Epithelial cell of proximal tubule (primary cell): ENCODE results near the genes ZFP90 and SNTB2.

DNA sequence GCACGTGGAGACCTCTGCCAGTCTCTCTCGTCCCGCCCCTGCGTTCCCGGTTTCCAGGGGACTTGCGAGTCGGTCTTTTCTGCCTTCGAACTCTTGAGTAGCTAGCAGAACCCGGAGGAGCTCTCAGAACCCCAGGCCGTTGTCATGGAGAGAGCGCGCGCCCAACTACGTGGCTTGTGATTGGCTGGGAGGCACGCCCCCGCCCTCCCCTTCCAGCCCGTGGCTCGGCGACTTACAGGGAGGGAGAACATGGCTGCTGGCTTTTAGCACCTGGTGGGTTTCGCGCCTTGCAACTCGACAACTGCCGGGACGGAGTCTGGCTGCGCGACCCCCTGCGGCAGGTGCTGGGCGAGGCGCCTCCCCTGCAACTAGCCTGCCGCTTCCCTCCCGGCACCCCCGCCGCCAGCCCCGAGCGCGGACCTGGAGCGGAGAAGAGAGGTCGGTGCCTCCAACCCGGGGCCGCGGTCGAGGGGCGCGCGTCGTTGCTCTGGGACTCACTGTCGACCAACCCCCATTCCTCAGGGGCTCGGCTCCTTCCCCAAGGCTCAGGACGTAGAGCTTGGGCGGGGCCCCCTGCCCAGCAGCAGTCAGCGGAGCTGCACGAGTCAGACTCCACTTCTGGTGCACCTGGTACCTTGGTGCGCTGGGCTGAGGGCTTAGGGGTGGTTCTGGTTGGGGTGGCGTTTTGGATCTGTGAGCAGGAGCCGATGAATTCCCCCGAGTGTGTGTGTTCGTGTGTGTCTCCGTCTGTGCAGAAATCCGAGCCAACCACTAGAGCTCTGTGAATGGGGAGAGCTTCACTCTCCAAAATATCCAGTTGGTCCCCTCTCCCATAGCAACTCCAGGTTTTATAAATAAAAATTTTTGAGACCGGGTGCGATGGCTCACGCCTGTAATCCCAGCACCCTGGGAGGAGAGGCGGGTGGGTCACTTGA lies 8.9 kb upstream of the ZFP90 start:
- RAMPAGE, long total RNA: no peak
- RRBS: 1% methylated on average over 24 of the region's 63 CpGs

GRCh38 chr16:68538739-68539370 lies at the start of gene ZFP90:
TSS of gene ZFP90 (plus strand) at chr16:68539291.
- RAMPAGE, long total RNA: no peak
- RRBS: 2% methylated on average over 11 of the region's 47 CpGs

- RAMPAGE, long total RNA: no peak
- RRBS: no CpG with 5 or more reads among the region's 4 CpGs
These were observed 4.6 kb downstream of the ZFP90 start for GRCh38 chr16:68543739-68543978.

- RAMPAGE, long total RNA: no peak
- RRBS: no CpG with 5 or more reads among the region's 7 CpGs
These were observed 24.7 kb downstream of the ZFP90 start for GRCh38 chr16:68563578-68564316.

DNA sequence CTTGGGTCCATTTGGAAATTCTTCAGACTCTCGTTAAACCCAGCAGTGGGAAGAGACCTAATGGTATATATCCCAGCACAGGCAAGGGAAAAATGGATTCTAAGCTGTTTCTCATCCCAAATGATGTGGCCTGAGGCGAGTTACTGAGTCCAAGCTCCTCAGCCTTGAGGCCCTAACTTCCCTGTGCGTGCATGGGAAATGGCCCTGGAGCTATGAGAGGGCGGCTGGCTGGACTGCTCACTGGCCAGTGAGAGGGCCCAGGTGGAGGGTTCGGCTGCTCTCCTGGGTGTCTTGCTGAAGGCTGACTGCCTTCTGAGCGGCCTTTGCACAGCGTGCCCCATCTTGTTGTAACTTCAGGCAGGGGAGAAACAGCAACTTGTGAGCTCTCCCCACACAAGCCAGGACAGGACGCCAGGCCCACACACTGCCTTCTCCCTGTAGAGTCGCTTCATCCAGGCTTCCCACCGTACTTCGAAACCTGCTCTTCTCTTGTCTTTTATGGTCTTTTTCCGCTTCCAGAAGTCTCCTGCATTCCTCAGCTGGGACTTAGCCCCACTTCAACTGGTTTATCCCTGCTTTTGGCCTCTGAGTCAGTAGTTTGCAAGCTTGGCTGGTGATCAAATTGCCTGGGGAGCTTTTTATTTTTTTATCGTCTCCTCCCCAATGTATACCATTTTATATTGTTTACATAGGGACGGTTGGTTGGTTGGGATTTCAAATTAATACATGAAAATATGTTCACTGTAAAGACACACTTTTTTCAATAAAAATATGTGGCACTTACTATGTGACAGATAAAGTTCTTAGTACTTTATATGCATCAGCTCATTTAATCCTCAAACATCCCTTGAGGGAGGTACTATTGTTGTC lies 13.4 kb downstream of the CDH3 start:
- RAMPAGE, long total RNA: no peak
- RRBS: no CpG with 5 or more reads among the region's 14 CpGs

- RAMPAGE, long total RNA: no peak
- RRBS: 3% methylated on average over 3 of the region's 17 CpGs
These were observed 29.7 kb upstream of the CDH1 start for GRCh38 chr16:68707340-68707886.

DNA sequence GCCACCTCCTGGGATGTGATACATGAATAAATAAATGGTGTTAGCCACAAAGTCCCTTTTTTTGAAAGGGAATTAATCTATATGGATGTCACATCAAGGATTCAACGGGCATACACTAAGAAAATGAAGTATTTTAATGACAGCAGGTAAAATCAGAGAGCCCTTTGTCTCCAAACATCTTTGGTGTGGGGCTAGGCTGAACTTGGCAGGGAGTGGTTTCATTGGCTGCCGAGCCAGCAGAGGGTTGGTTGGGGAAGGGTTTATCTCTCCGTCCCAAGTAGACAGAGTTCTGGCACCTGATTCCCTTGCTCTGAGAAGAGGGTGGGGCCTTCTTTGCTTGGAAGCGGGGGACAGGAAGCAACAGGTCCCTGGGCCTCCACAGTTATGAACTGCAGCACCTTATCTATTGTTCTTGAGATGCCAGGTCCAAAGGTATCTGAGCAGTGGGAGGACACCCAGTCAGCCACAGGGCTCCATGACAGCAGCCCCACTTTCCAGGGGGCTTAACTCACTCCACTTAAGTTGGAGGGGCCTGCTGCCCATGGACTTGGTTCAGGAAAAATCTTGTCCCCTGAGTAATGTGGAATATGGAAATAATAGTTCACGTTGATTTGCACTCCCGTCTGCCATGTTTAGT lies 12.3 kb upstream of the CDH1 start:
- RAMPAGE, long total RNA: no peak
- RRBS: no CpG with 5 or more reads among the region's 6 CpGs

- RAMPAGE, long total RNA: no peak
- RRBS: no CpG with 5 or more reads among the region's 8 CpGs
These were observed 8.4 kb downstream of the CDH1 start for GRCh38 chr16:68745413-68745979.

DNA sequence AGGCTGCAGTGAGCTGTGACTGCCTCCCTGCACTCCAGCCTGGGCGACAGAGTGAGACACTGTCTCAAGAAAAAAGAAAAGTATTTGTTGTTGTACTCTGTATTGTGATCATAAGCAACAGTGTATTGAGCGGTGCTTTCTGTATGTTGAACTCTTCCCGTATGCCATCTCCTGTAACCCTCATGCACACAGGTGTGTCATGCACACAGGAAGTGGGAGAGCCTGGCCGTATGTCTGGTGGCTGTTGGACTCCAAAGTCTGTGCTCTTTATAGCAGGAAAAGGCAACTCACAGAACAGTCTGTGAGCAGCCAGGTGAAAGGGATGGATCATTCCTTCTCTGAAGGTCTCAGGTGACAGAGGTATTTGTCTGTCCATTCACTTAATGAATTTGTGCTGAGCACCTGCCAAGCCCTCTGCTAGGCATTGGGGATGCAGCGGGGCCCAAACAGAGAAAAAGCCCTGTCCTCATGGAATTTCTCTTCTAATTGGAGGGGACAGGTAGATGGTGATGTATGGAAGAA lies 17.3 kb downstream of the CDH1 start:
- RAMPAGE, long total RNA: no peak
- RRBS: no CpG with 5 or more reads among the region's 5 CpGs

- RAMPAGE, long total RNA: no peak
- RRBS: no CpG with 5 or more reads among the region's 5 CpGs
These were observed 49.4 kb downstream of the CDH1 start for GRCh38 chr16:68786354-68786986.

- RAMPAGE, long total RNA: no peak
- RRBS: no CpG with 5 or more reads among the region's 6 CpGs
These were observed 128.7 kb downstream of the TANGO6 start for GRCh38 chr16:68971963-68972531.

DNA sequence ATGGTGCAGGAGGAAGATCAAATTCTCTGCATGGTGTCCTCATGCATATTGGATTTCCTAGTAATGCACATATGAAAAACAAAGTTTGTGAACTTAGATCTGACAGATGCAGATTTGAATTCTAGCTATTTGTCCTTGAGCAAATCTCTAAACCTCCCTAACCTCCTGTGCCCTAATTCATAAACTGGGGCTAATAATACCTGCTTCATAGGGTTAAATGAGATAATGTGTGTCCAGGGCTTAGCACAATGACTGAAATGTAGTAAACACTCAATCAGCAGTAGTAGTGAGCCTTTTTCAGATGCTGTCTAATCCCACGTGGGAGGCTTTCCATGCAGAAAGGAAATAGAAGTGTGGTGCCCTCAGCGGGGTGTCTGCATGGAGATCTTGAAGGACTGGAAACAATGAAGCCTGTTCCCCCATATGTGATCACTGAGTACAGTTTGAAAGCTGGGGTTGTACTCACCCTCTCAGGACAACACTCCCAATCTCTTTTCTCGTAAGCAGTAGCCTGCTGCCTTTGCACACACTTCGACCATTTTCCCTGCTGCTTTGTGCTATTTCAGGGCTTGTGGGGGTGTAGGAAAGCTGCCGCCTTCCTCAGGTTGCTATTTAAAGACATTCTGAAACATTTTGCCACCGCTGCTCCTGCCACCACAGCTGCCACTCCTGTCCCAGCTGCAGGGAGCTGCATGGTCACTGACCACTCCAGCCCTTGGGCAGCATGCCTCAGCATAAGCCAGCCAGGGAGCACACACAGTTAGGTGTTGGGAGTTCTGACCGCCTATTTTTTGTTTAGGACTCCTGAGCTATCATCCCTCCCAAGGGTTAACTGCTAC lies 40.7 kb upstream of the HAS3 start:
- RAMPAGE, long total RNA: no peak
- RRBS: no CpG with 5 or more reads among the region's 7 CpGs

GRCh38 chr16:69089475-69089822 lies 16.0 kb upstream of the HAS3 start:
- RAMPAGE, long total RNA: no peak
- RRBS: no CpG with 5 or more reads among the region's 8 CpGs

DNA sequence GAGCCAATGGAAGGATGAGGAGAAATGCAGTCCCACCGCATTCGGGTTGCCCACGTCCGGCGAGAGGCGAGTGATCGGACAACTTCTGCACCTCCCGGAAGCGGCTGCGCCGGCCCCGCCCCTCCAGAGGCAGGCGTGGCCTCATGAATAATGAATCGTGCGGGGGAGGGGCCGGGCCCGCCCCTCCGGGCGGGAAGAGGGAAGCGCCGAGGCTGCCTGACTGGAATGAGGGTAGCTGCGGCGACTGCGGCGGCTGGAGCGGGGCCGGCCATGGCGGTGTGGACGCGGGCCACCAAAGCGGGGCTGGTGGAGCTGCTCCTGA lies at the start of gene SNTB2:
Gene SNTB2 (plus strand): TSS at position 223 of the 322 bp plus-strand sequence.
- RAMPAGE, long total RNA: no peak
- RRBS: 2% methylated on average over 20 of the region's 31 CpGs

DNA sequence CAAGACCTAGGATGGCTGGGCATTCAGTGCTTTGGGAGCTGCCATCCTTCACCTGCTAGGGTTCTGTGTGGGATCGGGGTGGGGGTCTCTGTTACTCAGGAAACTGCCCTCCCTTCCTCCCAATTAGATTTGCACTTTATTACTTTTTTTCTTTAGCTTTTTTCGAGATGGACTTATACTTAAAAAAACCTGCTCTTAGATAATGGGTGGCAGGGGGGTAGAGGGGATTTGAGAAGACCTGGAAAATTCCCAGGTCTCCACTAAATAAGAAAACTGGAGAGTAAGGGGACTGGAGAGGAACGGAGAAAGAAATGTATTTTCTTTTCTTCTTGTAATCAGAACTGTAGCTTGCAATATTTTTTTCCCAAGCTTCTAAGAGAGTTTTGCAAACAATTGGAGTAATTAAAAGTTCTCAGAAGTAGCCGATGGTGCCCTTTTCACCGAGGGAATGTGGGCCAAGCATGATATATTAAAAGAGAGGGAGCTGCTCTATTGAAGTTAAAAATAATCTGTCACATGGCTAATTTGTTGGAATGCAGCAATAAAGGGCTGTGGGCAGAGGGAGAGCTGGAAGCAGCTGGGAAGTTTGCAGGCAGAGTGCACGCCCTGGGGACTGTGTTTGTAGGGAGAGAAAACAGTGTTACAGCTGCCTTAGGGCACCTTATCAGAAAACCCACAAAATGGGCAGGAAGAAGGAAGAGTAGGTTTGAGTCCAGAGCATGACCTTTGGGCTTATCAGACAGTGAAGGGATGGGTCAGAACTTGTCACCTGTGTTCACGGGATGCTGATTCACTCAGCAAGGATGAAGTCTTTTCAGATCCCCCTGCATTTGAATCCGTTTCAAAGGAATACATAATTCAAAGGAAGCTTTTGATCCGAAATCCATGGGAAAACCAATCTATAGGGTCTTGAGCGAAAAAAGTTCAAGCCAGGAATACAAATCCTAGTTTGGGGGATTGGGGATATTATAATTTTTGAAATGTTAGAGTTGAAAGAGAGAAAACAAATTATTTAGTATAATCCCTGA lies 18.5 kb upstream of the TERF2 start:
- RAMPAGE, long total RNA: no peak
- RRBS: no CpG with 5 or more reads among the region's 10 CpGs

DNA sequence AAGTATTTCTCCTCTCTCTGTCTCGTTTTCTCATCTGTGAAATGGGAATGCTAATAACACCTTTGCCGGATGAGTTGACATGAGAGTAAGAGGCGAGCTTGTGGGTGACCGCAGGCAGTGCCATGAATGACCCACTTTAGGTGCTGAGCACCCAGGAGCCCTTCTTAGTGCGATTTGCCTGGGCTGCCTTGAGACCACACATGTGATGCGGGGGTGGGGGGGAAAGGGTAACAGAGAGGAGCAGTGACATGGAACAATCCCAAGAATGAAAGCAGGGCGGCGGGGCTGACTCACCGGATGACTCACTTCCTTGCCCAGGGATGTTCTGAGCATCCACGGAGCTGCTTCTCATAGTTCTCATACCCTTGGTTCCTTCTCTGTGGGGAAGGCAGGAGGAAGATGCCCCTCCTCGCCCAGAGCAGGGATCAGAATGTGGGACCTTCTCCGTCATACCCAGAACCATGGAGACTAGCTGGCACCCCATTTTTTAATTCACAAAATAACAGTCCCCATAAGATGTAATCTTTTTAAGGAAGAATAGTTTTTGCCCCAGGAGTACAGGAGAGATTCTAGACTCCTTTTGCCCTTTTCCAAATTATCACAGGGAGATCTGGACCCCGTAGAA lies 35.1 kb upstream of the NFAT5 start:
- RAMPAGE, long total RNA: no peak
- RRBS: no CpG with 5 or more reads among the region's 13 CpGs

DNA sequence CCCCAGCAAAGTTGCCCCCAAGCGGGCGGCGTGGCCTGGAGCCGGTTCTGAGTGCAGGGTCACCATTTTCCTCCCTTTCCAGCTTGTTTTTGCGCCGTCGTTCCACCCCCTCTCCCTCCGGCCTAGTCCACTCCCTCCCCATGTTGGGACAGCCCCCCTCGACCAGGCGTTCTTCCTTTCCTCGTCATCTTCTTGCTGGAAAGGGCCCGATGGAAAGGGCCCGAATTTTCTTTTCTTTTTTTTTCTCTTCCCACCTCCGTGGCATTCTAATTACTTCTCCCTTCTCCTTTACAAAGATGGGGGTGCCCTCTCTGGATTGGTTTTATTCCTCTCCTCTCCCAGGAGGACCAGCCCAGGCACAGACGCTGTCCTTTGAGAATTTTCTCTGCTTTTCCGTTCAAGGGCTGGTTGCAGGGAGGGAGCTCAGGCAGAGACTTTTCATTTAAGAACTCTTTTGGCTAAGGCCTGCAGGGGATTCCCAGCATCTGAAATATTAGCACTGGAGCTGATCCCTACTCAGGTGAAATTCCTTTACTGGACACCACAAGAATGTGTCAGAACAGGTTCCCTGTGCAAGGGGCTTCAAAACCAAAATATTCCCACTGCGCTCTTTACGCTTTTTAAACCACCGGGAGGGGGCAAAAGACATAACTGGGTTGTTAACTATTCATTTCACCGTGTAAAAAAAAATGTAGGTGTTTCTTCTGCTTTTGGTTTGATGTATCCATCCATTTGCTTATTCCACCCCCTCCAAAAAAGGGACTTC lies 1.2 kb downstream of the NFAT5 start:
- RAMPAGE, long total RNA: no peak
- RRBS: 1% methylated on average over 8 of the region's 20 CpGs

DNA sequence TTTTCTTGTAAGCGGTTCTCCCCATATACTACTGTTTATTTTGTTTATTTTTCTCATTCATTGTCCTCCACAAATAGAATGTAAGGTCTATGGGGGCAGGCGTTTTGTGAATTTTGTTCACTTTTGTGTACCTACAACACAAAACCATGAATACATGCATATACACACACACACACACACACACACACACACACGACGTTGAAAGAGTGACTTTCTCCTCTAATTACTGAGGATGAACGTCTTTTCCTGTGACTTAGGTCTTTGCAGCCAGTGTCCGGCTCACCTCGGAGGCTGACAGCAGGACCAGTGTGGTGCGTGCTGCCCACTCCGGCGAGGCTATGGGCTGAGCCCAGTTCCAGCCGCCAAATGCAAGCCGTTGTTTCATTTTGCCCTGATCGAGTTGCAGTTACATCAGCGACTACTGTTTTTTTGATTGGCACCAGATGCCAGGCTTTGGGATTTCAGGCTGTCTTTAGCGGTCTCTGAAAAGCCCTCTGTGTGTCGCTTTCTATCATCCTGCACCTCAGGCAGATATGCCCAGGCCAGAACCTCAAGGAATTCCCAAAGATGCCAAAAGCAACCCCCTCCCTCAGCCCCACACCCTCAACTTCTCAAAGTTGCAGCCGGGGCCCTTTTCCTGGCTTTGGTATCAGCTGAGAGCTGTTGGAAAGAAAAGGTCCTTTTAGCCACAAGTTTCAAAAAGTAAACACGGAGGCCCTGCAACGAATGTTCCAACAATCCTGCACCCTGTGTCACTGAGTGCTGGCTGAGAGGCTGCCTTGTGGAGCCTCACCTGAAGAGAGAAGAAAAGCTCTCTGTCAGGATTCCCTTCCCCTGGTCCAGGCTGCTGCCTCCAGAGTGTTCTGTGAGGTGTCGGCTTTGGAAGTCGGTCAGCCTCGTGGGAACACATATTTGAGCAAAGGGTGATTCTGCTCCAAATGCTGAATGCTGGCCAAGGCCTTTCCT lies 58.8 kb downstream of the WWP2 start:
- RAMPAGE, long total RNA: no peak
- RRBS: 74% methylated on average over 4 of the region's 22 CpGs

DNA sequence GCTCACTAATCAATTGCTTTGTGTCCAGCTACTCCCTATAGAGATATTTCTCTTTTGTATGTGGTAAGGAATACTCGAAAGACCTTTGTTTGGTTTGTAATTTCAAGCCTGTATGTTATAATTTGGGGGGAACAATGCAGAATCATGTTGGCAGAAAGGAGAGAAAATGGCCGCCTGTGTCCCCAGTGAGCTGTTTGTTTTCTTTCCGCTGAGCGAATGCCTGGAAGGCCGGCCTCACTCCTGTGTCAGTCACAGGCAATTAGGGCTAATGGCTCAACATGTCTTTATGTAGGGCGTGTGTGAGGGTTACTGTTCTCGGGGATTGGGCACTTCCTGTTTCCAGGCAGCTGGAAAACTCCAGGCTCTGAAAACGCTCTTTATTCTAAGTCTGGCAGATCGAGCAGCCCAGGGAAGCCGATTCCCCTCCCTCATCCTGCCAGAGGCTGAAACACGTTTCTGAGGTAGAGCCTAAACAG lies 60.7 kb upstream of the CLEC18A start:
- RAMPAGE, long total RNA: no peak
- RRBS: no CpG with 5 or more reads among the region's 11 CpGs

- RAMPAGE, long total RNA: no peak
- RRBS: no CpG with 5 or more reads among the region's 19 CpGs
These were observed 15.2 kb upstream of the CLEC18A start for GRCh38 chr16:69935772-69936508.